Camera-type eye (tissue), 1 donor: Measurements from ENCODE around the genes LENEP, SLC50A1 and THBS3.

GRCh38 chr1:154414223-154415163 is 9.3 kb downstream of the IL6R start:
- RAMPAGE, long total RNA, result no peak

- RAMPAGE, long total RNA, result no peak
These were observed 14.3 kb downstream of the IL6R start for GRCh38 chr1:154419386-154419983.

DNA sequence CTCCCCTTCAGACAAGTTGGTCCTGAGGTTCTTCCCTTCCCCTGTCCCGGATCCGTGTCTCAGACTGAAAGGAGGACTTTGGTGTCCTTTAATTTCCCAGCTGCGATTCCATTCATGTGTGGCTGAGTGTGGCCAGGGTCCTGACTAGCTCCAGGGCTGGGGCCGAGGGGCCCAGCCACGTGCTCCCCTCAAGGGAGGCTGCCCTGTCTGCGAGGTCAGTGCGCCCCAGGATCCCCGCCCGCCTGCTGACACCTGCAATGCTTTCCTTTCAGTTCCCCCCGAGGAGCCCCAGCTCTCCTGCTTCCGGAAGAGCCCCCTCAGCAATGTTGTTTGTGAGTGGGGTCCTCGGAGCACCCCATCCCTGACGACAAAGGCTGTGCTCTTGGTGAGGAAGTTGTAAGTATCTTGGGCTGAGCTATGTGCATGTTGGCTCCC is 25.1 kb downstream of the IL6R start:
- RAMPAGE, long total RNA, result no peak

GRCh38 chr1:154441849-154442456 is 36.8 kb downstream of the IL6R start:
- RAMPAGE, long total RNA, result no peak

- RAMPAGE, long total RNA, result no peak
These were observed 45.9 kb downstream of the IL6R start for GRCh38 chr1:154451088-154451303.

DNA sequence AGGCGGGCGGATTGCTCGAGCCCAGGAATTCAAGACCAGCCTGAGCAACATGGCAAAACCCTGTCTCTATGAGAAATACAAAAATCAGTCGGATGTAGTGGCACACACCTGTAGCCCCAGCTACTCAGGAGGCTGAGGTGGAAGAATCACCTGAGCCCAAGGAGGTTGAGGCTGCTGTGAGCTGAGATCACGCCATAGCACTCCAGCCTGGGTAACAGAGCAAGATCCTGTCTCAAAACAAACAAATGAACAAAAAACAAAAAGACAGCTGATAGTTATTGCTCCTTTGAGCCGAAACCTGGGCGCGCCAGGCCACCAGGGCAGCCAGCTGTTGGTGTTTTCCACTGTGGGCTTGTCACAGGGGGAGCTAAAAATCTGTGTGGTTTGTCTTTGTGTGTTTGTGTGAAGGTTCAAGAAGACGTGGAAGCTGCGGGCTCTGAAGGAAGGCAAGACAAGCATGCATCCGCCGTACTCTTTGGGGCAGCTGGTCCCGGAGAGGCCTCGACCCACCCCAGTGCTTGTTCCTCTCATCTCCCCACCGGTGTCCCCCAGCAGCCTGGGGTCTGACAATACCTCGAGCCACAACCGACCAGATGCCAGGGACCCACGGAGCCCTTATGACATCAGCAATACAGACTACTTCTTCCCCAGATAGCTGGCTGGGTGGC is 37.2 kb upstream of the TDRD10 start:
- RAMPAGE, long total RNA, result no peak

GRCh38 chr1:154476751-154477320 is 25.2 kb upstream of the TDRD10 start:
- RAMPAGE, long total RNA, result no peak

DNA sequence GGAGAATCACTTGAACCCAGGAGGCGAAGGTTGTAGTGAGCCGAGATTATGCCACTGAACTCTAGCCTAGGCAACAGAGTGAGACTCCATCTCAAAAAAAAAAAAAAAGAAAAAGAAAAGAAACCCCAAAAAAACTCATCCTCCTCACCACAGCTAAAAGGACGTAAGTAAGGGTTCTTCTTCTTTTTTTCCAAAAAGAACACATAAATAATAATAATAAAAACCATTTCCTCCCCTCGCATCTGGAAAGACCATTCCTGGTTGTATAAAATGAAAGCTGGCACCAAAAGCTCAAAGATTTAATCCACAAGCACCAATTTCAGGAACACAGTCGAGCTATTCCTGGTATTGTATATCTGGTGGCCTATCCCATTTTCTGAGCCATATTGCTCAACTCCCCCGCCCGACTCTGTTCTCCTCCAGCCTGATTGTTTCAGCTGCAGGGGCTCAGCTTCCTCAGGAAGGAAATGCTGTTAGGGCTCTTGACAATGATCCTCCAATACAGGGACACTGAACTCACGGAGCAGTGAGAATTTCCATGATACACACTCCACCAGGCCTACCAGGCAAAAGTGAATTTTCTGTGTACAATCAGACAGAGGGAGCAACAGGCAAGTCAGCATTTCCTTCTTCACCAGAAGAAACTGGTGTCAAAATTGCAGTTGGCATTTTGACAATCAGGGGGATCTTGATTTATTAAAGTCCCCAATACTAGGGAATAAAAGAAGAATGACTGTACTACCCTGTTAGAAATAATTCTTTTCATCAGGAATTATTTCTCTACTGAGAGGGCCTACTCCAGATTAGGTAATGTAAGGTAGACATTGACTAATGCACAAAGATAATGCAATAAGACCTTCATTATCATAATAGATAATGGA is 16.9 kb upstream of the TDRD10 start:
- RAMPAGE, long total RNA, result no peak

- RAMPAGE, long total RNA, result no peak
These were observed 15.2 kb downstream of the CHRNB2 start for GRCh38 chr1:154582565-154583375.

DNA sequence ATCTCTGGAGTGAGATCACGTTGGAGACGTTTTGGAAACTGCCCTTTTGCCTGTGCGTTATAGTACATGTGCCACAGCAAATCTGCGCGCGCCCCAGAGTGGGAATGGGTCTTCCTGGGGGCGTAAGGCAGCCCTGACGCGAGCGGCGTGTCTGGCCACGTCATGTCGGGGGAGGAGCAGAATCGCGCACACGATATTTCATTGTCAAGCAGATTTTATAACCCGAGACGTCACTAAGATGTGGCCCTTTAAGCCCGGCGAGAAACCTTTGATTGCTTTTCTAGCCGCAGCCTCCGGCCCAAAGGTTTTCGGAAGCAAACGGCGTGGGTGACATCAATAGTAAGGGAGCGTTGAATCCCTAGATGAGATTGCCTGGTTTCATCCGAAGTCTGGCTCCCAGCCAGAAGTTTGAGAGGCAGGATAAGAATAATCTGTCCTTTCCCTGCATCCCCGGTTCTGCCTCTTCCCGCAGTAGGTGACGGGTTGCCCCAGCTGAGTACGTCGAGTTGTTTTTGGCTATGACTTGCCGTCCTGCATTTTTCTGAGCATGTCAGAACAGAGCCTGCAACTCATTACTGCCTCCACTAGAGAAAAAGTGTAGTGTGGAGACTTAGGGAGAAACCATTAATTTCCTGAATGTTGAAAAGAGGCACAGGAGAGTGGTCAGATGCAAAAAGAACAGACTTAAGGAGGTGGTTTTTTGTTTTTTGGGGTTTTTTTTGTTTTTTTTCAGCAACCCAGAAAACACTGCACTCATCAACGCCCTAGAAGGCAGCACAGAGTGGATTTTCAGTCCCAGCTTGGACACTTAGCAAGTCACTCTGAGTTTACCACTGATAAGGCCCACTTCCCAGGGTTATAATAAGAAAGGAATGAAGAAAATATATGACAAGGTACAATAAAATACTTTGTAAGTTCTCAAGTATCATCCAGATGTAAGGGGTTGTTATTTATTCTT is 892 bp upstream of the PMVK start:
- RAMPAGE, long total RNA, result no peak

GRCh38 chr1:154956644-154956946 is 696 bp upstream of the PBXIP1 start:
- RAMPAGE, long total RNA, result no peak

DNA sequence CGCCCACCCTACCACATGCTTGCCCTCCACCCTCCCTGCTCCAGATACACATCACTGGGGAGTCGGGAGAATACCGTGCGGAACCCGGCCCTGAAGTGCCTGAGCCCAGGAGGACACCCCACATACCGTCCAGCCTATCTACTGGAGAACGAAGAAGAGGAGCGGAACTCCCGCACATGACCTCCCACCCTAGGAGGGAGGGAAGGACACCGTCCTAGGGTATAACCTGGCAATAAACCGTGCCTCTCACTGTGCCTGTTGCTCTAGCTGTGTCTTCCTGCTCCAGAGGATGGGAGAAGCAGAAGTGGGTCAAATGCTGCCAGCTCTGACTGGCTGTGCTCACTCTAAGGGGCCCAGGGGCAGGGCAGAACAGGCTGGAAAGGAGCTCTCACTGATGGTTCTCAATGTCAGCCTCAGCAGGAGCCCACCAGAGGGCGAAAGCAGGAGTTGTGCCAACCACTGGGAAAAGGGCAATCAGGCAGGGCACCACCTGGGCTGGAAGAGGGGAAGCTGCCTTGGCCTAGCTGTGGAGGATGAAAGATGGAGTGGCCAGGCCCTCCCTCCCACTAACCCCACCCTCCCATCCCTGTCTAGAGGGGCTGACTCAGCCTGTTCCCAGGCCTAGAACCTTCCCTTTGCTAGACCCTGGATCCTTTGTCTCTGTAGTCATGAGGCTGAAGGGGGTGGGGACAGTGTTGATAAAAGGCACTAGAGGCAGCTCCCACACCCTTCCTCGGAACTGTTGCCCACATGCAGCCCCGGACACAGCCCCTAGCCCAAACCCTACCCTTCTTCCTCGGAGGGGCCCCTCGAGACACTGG is at the start of gene LENEP:
Gene LENEP (plus strand): TSS at position 729 of the 821 bp plus-strand sequence.
- RAMPAGE, long total RNA, result start-site peak on the plus strand centred at position 729 of the sequence, 6 bp wide, 150 reads

GRCh38 chr1:155001993-155002701 is 455 bp upstream of the ZBTB7B start:
- RAMPAGE, long total RNA, result no peak

DNA sequence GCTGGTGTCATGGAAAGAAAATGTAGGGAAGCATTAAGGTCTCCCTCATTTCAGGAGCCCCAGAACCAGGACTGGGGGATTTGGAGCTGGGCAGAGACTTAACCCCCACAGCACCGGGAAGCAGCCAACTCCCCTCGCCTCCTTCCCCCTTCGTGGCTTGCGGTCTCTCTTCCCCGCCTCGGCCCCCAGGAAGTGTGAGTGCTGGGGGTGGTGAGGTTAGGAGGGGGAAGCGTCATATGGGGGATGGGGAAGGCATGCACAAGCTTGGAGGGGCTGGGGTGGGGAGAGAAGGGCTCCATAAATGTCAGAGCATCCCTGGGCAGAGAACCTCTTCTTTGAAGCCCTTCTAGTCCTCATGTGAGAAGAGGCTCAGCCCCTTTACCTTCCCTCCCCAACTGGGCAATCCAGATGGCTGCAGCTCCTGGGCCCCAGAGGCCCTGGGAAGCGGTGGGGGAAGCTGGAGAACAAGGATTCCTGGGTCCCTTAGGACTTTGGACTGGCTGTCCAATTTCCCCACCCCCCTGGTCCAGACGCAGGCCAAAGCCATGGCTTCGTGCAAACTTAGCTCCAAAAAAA is 7.7 kb downstream of the ZBTB7B start:
- RAMPAGE, long total RNA, result no peak

GRCh38 chr1:155018165-155018743 is 15.3 kb downstream of the DCST2 start:
- RAMPAGE, long total RNA, result no peak

DNA sequence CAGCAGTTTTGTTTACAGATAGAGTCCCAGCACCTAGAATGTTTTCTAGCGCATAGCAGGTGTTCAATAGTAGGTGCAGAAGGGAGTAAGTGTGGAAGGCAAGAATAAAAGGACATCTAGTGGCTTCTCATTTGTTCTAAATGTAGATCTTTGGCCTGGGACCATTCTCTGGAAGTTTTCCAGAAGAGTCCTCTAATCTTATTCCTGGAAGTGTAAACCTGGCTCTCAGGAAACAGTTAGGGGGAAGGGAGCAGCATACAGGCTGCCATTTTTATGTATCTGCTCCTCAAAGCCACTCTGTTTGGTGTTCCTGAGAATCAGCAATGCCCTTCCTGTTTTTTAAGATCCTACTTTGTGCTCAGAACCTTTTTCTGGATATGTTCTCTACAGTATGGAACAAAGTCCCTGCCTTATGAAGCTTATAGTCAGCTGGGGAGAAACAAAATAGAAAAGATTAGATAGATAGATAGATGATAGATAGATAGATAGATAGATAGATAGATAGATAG is 22.8 kb upstream of the EFNA1 start:
- RAMPAGE, long total RNA, result no peak

- RAMPAGE, long total RNA, result no peak
These were observed 702 bp downstream of the EFNA1 start for GRCh38 chr1:155128402-155128753.

DNA sequence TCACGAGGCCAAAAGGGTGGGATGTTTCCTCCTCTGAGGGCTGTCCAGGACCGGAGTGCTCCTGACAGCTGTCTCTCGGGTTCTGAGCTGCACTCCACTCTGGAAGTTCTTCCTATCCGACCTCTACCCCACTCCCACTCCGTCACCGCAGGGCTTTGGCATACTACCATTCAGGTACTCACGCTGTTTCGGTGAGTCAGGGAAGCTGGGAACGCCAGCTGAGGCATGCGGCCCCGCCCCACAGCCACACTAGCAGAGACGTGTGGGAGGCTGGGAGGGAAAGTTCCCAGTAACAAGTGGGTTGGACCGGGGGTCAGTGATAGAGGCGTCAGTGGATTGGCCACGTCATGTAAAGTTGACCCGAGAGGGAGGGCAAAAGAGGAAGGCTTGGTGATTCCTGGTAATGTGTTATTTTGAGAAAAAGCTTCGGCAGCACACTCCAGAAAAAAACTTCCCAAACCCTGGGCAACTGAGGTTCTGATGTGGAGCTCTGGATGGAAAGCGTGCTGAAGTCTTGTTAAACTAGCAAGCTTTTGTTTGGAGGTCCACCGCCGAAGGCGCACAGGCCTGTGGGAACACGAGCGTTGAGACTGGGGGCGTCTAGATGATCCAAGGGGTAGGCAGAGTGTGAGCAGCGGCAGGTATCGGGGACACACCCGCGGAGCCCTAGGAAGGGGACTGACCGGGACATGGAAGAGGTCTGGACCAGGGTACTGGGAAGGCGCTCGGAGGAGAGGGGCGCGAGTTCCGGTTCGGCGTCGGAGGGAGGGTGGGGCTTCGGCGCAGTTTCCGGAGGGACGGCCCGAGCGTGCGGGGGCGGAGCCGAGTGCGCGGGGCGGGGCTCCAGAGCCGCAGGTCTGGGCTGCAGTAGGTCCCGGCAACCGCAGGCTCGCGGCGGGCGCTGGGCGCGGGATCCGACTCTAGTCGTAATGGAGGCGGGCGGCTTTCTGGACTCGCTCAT is at the start of gene SLC50A1:
Gene SLC50A1 (plus strand): TSS at position 870 of the 961 bp plus-strand sequence.
- RAMPAGE, long total RNA, result no peak

DNA sequence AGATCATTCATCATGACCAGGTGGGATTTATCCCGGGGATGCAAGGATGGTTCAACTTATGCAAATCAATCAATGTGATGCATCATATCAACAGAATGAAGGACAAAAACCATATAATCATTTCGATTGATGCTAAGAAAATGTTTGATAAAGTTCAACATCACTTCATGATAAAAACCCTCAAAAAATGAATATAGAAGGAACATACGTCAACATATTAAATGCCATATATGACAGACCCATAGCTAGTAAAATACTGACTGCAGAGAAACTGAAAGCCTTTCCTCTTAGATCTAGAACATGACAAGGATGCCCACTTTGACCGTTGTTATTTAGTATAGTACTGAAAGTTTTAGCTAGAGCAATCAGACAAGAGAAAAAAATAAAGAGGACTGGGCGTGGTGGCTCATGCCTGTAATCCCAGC is 13.3 kb upstream of the DPM3 start:
- RAMPAGE, long total RNA, result no peak

DNA sequence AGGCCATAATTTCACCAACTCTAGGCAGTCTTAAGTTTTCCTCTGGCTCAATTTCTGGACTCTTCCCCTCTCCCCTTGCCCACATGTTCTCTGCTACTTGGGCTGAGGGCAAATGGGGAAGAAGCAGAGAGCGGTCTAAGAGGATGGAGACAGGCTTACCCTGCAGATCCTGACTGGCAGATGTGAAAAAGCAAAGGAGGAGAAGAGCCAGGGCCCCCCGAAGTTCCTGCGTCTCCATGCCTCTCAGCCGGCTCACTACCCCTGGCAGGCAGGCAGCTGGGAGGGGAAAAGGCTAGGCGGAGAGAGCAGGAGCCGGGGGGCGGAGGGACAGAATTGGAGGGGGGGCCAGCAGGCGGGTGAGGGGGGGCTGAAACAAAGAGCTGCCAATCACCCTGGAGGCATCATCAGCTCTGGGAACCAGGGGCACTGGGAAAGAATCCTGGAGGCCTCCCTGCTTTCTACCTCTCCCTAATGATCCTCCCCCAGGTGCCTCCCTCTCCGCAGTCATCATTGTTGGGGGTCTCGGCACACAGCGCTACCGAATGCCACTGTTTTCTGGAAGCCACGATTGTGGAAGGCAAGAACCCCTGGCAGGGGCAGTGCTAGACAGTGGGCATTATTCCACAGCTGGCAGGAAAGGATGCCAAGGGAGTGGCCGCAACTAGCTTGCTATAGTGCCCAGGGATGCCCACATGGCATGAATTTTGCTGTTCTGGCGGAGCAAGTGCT is at the start of gene THBS3:
Gene THBS3 (minus strand): TSS at position 259 of the 729 bp plus-strand sequence.
- RAMPAGE, long total RNA, result no peak